Endometrial microvascular endothelial cells (primary cell): ENCODE data around the genes KRAS and MANSC4.

- RAMPAGE, long total RNA = no peak
Observed at GRCh38 chr12:24948332-24948799, 535 bp downstream of the BCAT1 start.

- RAMPAGE, long total RNA = no peak
Observed at GRCh38 chr12:25054144-25054483, 1.6 kb downstream of the IRAG2 start.

DNA sequence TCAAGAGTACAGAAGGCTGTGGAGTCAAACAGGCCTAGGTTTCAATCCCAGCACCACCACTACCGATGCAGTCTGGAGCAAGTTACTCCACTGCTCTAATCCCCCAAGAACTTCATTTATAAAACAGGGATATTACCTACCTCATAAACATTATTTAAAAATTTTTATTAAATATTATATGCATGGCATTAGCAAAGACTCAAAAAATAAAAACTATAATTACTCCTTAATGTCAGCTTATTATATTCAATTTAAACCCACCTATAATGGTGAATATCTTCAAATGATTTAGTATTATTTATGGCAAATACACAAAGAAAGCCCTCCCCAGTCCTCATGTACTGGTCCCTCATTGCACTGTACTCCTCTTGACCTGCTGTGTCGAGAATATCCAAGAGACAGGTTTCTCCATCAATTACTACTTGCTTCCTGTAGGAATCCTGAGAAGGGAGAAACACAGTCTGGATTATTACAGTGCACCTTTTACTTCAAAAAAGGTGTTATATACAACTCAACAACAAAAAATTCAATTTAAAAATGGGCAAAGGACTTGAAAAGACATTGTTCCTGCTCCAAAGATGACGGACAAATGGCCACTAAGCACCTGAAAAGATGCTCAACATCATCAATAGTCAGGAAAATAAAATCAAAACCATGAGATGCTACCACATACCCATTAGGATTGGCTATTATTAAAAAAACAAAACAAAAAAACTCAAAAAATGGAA, 23.6 kb downstream of the KRAS start:
- RAMPAGE, long total RNA = no peak

- RAMPAGE, long total RNA = no peak
Observed at GRCh38 chr12:25250645-25251722, at the start of gene KRAS. TSS of gene KRAS (minus strand) at chr12:25250929.

GRCh38 chr12:25488775-25489723, 64.0 kb downstream of the LMNTD1 start:
- RAMPAGE, long total RNA = no peak

DNA sequence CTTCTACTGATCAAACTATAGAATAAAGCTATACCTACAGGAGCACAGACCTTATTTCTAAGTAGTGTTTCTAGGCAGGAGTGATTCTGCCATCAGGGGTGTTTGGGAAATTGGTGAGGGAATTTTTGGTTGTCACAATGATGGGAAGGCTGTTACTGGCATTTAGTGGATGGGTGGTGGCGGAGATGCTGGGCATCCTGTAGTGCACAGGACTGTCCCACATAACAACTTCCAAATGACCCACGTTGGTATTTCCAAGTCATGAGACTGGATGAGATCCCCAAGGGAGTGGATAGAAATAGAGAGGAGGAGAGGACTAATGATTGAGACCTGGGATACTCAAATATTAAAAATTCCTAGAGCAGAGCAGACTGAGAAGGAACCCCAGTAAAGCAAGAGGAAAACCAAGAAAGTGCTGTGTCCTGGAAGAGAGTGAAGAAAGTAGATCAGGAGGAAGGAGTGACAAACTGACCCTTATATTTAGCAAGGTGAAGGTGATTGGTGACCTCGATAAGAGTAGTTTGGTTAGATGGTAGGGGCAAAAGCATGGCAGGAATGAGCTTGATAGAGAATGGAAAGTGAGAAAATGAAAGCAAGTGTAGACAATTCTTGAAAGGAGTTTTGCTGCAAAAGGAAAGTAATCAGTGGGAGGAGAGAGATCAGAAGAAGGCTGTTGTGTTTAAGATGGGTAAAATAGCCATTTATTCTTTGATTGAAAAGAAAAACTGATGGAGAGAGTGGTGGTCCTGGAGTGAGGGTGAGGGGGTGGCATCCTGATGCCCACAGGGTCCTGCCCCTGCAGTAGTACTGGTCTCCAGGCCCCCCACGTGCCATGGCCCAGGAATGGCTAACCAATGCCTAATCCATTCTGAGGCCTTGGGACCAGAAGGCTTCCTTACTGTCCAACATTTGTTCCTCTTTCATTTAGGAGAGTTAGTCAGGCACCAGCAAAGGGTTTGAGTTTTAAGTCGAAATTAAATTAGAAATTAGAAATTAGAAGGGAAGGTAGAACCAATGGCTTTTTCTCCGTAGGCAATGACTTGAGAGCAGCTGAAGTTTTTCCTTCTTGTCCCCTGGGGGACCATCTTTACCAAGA, 51.1 kb downstream of the RASSF8 start:
- RAMPAGE, long total RNA = no peak

DNA sequence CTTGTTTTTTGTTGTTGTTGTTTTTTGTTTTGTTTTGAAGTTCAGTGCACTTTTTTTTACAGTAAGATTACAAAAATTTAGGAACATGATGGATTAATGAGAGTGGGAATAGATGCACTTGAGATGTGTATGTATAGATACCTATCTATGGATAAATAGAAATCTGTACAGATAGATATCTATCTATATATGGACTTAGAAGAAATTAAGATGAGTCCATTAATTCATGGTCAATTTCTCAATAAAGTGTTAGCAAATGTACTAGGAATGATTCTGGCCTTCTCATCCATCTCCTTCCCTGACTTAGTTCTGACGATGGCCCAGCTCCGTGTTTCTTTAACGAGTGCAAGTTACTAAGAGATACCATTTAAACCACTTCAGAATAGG, 3.8 kb downstream of the BHLHE41 start:
- RAMPAGE, long total RNA = no peak

- RAMPAGE, long total RNA = no peak
Observed at GRCh38 chr12:26384772-26385715, 189.7 kb downstream of the SSPN start.

DNA sequence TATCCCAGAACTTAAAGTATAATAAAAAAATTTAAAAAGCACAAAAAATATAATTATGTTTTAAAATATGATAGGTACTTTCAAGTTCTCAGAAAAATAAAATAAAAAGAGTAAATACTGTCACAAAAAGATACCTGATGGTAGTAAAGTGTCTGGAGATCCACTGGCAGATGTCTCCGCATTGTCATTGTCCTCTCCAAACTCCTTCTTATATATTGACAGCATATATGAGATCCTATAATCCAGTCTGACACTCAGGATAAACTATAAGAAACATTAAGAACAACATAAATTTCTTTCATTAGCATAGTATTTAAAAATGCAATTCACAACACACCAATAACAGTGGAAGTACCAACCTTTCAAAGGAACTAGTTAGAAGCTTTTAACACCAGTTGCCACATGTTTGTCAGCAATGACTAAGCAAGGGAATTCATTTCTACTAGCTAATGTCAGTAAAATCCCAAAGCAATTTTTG, 205.1 kb downstream of the ITPR2 start:
- RAMPAGE, long total RNA = no peak

- RAMPAGE, long total RNA = no peak
Observed at GRCh38 chr12:26716003-26716704, 116.8 kb downstream of the ITPR2 start.

- RAMPAGE, long total RNA = no peak
Observed at GRCh38 chr12:26845752-26846476, 12.9 kb upstream of the ITPR2 start.

DNA sequence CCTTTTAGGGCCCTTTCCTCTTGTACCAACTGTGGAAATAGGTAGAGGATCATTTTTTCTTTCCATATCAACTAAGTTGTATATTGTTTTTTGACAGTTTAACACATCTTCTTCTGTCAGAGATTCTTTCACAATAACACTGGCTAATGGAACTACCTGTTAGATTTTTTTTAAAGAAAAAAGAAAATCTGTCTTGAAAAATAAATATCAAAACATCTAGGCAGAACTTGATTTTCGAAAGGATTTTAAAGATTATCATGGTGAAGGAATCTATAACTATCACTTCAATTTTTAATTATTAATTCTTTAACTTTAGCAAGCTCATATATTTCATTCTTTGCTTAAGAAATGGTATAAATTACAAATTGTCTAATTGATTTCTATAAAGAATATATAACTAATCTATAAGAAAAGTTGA, 23.8 kb downstream of the INTS13 start:
- RAMPAGE, long total RNA = no peak

- RAMPAGE, long total RNA = no peak
Observed at GRCh38 chr12:26937139-26937495, 664 bp downstream of the INTS13 start.

GRCh38 chr12:26973903-26974317, 35.6 kb downstream of the FGFR1OP2 start:
- RAMPAGE, long total RNA = no peak

GRCh38 chr12:27237954-27238505, 6.1 kb upstream of the STK38L start:
- RAMPAGE, long total RNA = no peak

- RAMPAGE, long total RNA = no peak
Observed at GRCh38 chr12:27334166-27334781, 1.6 kb downstream of the BMAL2 start.

DNA sequence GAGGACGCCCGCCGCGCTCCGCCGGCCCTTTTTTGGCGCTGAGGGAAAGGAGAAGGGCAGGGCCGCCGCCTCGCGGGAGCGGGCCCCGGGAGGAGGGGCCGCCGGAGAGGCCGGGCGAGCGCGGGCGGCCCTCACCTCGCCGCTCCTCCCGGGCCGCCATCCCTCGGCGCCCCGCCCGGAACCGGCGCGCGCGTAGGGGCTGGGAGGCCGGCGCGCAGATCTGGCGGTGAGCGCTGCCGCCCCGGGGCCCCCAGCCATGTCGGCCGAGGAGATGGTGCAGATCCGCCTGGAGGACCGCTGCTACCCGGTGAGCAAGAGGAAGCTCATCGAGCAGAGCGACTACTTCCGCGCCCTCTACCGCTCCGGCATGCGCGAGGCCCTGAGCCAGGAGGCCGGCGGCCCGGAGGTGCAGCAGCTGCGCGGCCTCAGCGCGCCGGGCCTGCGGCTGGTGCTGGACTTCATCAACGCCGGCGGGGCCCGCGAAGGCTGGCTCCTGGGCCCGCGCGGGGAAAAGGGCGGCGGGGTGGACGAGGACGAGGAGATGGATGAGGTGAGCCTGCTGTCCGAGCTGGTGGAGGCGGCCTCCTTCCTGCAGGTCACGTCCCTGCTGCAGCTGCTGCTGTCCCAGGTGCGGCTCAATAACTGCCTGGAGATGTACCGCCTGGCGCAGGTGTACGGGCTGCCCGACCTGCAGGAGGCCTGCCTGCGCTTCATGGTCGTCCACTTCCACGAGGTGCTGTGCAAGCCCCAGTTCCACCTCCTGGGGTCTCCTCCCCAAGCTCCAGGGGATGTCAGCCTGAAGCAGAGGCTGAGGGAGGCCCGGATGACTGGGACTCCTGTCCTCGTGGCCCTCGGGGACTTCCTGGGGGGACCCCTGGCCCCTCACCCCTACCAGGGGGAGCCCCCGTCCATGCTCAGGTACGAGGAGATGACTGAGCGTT, at the start of gene MANSC4:
TSS of gene MANSC4 (minus strand) at position 162 of the 941 bp plus-strand sequence.
- RAMPAGE, long total RNA = no peak

DNA sequence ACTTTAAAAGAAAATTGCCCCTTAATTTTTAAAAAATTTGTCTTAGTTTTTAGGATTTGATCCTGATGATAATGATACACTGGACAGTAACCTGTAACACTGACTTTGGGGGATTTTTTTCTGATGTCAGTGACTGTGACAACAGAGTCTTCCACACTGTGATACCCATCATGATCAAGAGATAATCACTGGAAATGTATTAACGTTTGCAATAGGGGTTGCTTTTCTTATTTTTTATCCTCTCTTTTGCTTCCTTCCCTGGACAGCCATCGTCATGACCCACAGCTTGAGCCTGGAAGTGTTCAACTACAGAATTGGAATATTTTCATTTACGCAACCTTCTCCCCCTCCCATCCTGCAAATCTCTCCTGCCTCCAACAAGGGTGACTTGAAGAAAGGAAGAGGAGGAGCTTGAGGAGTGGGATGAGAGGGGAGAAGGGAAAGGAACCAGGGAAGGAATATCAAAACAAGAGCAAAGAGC, 1.5 kb upstream of the MANSC4 start:
- RAMPAGE, long total RNA = no peak

DNA sequence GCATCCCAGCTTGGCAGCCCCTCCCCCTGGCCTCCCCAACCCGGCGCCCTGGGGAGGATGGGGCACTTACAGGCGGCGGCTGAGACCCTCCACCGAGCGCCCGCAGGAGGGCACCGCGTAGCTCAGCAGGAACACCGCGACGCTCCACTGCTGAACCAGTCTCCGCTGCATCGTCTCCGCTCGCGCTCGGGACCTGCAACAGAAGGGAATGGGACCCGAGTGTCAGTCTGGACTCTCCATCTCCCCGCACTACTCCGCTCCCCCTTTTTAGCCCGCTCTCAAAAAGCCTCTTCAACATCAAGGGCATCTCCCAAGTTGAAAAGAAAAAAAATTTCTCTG, 3.2 kb downstream of the PTHLH start:
- RAMPAGE, long total RNA = no peak

GRCh38 chr12:28242017-28242821, 52.0 kb downstream of the CCDC91 start:
- RAMPAGE, long total RNA = no peak